ENCODE data around the gene SNX10.

DNA sequence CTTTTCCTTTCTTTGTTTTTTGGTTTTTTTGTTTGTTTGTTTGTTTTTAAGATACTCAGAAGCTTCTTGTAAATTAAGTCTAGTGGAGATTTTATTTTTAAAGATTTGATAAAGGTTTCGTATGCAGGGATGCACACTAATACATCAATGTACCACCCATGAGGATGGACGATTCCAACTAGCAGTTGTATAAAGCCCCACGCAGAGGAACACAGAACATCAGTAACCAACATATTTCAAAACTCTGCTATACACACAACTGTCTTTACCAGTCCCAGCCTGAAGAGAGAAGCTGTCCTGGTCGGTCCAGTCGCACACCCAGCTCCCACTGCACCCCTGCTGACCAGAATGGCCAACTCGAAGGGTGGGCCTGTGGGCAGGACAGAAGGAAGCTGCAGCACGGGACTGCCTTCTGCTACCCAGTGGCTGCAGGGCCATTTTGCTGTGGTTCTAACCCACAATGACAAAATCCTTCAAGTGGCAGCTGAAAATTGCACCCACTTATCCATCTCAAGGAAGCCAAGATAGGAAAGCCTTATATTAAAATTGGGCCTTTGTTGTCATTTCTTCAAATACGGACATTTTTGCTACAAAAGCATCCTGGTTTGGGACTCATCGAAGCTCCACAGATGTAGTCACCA lies 48.3 kb downstream of the GSDME start:
- RRBS = no CpG with 5 or more reads among the region's 9 CpGs
CAGE:
- cytosol, long polyA plus RNA = no peak
- long polyA plus RNA = no peak
- nucleus, long polyA plus RNA = no peak

GRCh38 chr7:24719022-24719351 lies 38.3 kb downstream of the GSDME start:
- RRBS = no CpG with 5 or more reads among the region's 10 CpGs
CAGE:
- cytosol, long polyA plus RNA = no peak
- long polyA plus RNA = no peak
- nucleus, long polyA plus RNA = no peak

DNA sequence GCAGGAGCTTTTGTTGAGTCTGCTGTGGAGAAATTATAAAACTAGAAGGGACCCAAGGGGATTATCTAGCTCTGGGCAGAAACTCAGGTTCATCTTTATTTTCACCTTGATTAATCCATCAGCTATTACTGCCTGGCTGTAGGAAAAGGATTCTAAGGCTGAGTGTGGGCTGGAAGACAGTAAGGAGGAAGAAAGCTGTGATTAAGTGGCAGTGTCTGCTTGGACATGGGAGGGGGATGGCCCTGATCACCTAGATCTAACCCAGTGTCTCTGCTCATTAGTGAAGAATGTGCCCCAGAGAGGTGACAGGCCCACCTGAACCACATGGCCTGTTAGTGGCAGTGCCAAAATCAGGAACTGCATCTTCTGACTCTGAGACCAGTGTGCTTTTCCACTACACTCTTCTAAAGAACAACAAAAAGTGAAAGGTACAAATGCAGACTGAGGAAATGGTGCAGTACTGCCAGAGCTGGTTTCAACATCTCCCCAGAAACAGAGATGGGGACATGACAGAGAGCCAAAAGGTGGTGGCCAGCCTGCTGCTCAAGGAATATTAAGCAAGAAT lies 30.3 kb downstream of the GSDME start:
CAGE:
- cytosol, long polyA plus RNA = no peak
- long polyA plus RNA = no peak
- nucleus, long polyA plus RNA = no peak

DNA sequence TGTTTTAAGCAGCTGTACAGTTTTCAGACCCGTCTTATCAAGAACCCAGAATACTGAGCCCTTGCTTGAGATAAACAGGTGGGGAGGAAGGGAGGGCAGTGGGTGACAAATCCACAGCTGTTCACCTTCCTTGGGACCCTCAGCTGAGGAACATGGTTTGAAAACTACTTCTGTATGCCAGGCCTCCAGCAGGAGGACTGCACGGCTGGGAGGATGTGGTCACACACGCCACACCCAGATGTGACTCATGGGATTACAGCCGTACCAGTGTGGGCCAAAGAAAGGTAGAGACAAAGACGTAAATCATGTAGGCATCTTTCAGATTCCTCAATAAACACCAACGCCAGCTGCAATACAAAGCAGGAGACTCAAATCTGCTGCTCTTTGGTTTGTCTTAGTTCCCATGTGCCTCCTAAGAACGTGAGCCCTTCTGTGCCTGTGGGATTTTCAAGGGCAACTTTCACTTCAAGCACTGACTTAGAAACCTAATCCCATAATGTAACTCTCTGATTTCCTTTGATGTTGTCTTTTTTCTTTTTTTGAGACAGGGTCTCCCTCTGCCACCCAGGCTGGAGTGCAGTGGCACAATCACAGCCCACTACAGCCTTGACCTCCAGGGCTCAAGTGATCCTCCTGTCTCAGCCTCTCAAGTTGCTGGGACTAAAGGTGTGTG lies 64.2 kb upstream of the GSDME start:
- RRBS = no CpG with 5 or more reads among the region's 7 CpGs
CAGE:
- cytosol, long polyA plus RNA = no peak
- long polyA plus RNA = no peak
- nucleus, long polyA plus RNA = no peak

GRCh38 chr7:24907445-24908042 lies 72.4 kb downstream of the OSBPL3 start:
- RRBS = no CpG with 5 or more reads among the region's 6 CpGs
CAGE:
- cytosol, long polyA plus RNA = no peak
- long polyA plus RNA = no peak
- nucleus, long polyA plus RNA = no peak

GRCh38 chr7:25028299-25029041 lies 48.5 kb upstream of the OSBPL3 start:
- RRBS = no CpG with 5 or more reads among the region's 9 CpGs
CAGE:
- cytosol, long polyA plus RNA = no peak
- long polyA plus RNA = no peak
- nucleus, long polyA plus RNA = no peak

DNA sequence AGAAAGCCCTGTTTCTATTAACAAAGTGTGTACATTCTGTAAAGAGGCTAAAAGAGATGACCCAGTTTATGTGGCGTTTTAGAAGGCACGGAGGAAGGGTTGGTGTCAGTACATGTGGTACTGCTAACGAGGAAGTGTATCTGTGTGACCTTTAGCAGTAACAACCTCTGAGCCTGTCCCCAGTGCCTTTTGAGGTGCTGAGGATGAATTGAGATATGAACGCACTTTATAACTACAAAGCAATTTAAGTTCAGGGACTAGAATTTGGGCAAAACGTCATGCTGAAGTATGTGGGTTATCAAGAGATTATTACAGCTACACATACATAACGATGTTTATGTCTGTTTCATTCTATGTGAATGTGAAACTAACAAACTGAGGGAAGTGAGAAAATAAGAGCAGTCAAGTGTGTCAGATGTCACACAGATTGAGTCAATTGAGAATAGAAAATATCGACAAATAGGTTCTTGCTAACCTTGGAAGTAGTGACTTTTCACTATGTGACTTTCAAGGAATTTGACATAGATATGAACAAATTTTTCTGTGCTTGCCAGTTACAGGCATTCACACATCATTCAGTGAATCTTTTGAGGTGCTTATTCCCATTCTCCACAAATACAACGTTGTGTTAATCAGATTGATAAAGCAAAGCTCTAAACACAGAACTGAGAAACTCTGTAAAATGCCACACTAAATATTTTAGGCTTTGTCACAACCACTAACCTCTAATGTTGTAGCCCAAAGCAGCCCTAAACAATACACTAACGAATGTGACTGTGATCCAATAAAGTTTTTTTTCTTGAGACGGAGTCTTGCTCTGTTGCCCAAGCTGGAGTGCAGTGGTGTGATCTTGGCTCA lies 7.3 kb downstream of the CYCS start:
- RRBS = no CpG with 5 or more reads among the region's 10 CpGs
CAGE:
- cytosol, long polyA plus RNA = no peak
- long polyA plus RNA = no peak
- nucleus, long polyA plus RNA = no peak

DNA sequence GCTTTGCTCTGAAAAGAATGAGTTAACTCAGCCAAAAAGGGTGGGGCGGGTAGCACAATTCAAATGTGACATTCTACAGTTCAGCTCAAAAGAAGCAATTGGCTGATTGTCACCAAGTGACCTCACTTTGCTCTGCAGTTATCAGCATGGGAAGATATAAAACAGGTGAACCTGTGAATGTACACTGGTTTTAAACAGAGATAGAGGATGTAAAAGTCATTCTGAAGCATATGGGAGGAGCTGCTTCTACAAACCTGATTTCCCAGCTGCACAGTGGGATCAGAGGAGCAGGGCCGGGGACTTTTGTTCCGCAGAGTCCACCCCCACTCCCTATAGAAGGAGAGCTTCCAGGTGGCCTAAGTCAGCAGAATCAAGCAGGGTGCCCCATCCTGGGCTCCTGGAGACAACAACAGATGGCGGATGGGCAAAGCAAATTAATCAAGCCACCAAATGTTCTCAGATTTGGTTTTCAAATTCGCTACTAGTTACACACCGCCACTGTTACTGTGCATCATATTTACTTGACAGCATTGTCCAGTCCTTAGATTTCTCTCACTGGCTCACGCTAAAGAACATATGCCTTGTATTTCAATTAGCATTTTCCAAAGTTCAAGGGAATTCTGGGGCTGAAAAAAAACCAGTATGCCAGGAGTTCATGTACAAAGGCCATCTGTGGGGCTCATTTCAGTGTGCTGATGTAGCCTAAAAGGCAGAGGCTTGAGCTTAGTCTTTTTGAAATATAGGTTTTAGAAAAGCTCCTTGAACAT lies 27.6 kb upstream of the NPVF start:
- RRBS = no CpG with 5 or more reads among the region's 7 CpGs
CAGE:
- cytosol, long polyA plus RNA = no peak
- long polyA plus RNA = no peak
- nucleus, long polyA plus RNA = no peak

- RRBS = no CpG with 5 or more reads among the region's 8 CpGs
CAGE:
- cytosol, long polyA plus RNA = no peak
- long polyA plus RNA = no peak
- nucleus, long polyA plus RNA = no peak
Measured at GRCh38 chr7:25326282-25326802, 98.1 kb upstream of the NPVF start.

- RRBS = no CpG with 5 or more reads among the region's 5 CpGs
CAGE:
- cytosol, long polyA plus RNA = no peak
- long polyA plus RNA = no peak
- nucleus, long polyA plus RNA = no peak
Measured at GRCh38 chr7:25840194-25840841, 311.7 kb upstream of the NFE2L3 start.

GRCh38 chr7:25849372-25850226 lies 302.4 kb upstream of the NFE2L3 start:
- RRBS = no CpG with 5 or more reads among the region's 13 CpGs
CAGE:
- cytosol, long polyA plus RNA = no peak
- long polyA plus RNA = no peak
- nucleus, long polyA plus RNA = no peak

DNA sequence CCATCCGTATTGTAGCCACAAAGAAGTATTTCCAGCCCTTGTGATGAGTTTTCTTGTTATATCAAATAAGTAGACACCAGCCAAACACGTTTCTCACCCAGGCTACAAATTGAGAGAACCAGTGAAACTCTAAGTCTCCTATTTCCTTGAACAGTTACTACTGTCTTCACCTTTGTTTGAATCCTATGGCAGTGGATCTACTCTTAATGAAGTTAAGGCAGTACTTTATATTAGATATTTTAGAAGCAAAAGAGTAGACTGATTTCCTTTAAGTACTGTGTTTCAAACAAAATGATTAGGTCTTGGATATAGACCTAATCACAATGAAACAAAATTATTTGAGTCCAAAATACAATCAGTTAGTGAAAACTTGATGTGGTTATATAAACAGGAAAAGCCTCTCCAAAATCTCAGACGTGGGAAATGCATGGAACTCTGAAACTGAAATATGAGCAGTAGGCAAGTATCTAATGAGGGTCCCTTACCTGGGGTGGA lies 234.4 kb upstream of the NFE2L3 start:
- RRBS = no CpG with 5 or more reads among the region's 3 CpGs
CAGE:
- cytosol, long polyA plus RNA = no peak
- long polyA plus RNA = no peak
- nucleus, long polyA plus RNA = no peak

DNA sequence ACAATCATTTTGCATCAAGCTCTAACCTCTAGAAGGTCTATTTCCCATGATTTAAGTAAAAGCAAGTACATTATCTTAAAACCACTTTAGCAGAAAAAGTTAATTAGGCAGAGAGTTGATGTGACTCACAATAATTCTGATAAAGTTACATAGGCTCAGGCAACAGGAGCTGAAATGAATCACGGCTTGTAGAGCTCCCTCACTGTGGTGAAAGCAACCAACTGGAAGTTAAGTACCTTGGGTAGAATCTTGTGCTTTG lies 68.9 kb upstream of the NFE2L3 start:
- RRBS = no CpG with 5 or more reads among the region's 1 CpG
CAGE:
- cytosol, long polyA plus RNA = no peak
- long polyA plus RNA = no peak
- nucleus, long polyA plus RNA = no peak

GRCh38 chr7:26153268-26153481 lies 1.2 kb downstream of the NFE2L3 start:
- RRBS = no CpG with 5 or more reads among the region's 9 CpGs
CAGE:
- cytosol, long polyA plus RNA = no peak
- long polyA plus RNA = no peak
- nucleus, long polyA plus RNA = no peak

DNA sequence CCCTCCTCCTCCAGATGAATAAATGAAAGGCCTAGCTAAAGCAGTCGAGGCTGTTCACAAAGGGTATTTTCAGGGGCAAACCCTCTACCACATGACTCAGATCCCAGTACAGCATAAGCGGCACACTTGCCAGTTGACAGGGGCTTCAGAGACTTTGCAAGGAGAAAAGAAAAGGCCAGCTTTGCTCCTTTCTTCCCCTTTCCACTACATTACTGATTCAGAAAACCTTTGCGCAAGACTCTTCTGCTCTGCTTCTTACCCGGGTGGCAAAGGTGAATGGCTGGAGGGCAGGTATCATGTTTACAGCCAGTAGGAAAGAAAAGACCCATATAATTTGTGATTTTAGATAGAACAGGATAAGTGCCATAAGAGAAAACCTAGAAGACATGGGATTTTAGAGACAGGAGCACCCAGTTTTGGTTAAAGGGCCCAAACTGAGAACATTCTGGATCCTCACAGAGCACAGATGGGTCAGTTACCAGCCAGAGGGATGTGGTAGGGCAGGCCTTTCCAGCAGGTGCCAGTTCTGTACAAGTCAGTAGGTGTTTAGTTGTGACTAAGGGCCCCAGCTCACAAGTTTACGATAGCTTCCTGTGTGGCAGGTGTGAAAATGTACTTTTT lies 15.0 kb downstream of the NFE2L3 start:
- RRBS = no CpG with 5 or more reads among the region's 5 CpGs
CAGE:
- cytosol, long polyA plus RNA = no peak
- long polyA plus RNA = no peak
- nucleus, long polyA plus RNA = no peak

GRCh38 chr7:26192322-26193155 lies 8.0 kb downstream of the HNRNPA2B1 start:
- RRBS = no CpG with 5 or more reads among the region's 4 CpGs
CAGE:
- cytosol, long polyA plus RNA = no peak
- long polyA plus RNA = no peak
- nucleus, long polyA plus RNA = no peak

GRCh38 chr7:26193156-26193705 lies 7.3 kb downstream of the HNRNPA2B1 start:
- RRBS = no CpG with 5 or more reads among the region's 3 CpGs
CAGE:
- cytosol, long polyA plus RNA = start-site peak on the minus strand at chr7:26193577-26193694, 424 and 498 reads in 2 replicates
- long polyA plus RNA = start-site peak on the minus strand at chr7:26193577-26193694, 437 and 507 reads in 2 replicates
- nucleus, long polyA plus RNA = start-site peak on the plus strand at chr7:26193573-26193685, 55 and 36 reads in 2 replicates

DNA sequence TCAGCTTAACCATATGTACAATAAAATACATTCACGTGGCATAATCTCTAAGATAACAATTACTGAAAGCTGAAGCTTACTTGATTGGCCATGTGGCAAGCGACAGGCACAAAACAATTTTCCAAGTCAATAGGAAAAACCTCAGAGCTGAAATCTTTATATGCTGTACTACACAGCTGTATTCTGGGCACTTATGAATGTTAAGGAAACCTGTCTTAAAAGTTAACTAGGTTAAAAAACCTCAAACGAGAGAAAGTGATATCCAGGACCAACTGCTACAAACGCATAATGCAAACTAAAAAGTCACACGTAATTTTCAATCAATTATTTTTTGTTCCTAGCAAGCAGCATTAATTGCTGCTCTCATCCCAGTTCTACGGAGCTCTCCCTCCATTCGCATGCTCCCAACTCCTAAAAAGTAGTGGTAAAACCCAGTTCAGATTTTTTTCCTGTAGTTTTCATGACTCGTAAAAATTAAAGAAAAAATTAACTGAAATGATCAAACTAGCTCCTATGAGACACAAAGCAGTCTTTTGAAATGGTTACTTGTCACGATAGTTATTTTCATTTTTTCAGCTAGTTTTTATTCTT lies 2.0 kb downstream of the HNRNPA2B1 start:
- RRBS = no CpG with 5 or more reads among the region's 9 CpGs
CAGE:
- cytosol, long polyA plus RNA = no peak
- long polyA plus RNA = no peak
- nucleus, long polyA plus RNA = no peak

GRCh38 chr7:26212441-26213157 lies 11.1 kb downstream of the CBX3 start:
- RRBS = no CpG with 5 or more reads among the region's 2 CpGs
CAGE:
- cytosol, long polyA plus RNA = start-site peak on the plus strand at chr7:26212498-26212610, 317 and 437 reads in 2 replicates
- long polyA plus RNA = no peak
- nucleus, long polyA plus RNA = no peak

- RRBS = 9% methylated on average over 8 of the region's 82 CpGs
CAGE:
- cytosol, long polyA plus RNA = no peak
- long polyA plus RNA = no peak
- nucleus, long polyA plus RNA = no peak
Measured at GRCh38 chr7:26291415-26292774, at the start of gene SNX10. TSS of gene SNX10 (plus strand) at chr7:26291862.

Measured in IMR-90 (cell line).